ENCODE measurements around the genes NARF, FOXK2 and WDR45B.

DNA sequence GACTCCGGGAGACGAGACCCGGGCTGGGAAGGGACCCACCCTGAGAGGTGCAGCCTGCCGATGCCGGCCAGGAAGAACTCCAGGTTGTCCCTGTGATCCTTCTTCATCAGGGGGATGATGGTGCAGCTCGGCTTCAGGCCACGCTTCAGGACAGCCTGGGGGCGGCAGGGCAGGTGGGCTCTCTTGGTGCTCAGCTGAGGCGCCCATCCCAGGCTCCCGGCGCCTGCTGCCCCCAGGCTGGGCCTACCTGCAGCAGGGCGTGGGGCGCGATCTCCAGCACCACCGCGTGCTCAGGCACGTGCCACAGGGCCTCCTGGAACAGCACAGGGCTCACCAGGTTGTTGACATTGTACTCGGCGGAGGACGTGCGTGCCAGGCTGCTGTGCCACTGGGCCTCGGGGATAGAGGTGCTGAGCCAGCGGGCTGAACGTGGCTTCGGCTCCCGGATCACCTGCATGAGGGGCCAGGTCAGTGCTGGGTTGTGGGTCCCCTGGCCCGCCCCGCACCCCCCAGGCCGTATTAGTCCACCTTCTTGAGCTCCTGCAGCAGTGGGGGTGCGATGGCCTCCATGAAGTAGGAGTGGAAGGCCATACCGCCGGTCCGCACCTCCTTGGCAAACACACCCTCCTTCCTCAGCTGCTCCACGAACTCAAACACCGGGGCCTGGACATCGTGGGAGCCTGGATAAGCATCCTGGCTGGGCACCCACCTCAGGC lies 9.2 kb downstream of the FASN start:
- RRBS = 90% methylated on average over 7 of the region's 36 CpGs

DNA sequence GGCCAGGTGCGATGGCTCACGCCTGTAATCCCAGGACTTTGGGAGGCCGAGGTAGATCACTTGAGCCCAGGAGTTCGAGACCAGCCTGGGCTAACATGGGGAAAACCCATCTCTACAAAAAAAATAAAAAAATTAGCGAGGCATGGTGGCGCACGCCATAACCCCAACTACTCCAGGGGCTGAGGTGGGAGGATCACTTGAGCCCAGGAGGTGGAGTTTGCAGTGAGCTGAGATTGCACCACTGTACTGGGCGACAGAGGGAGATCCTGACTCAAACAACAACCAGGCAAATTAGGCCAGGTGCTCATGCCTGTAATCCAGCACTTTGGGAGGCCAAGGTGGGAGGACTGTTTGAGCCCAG lies 19.0 kb upstream of the FASN start:
- RRBS = no CpG with 5 or more reads among the region's 8 CpGs

- RRBS = no CpG with 5 or more reads among the region's 31 CpGs
These were observed 11.0 kb downstream of the CCDC57 start for GRCh38 chr17:82201522-82202206.

- RRBS = no CpG with 5 or more reads among the region's 20 CpGs
These were observed 3.6 kb upstream of the SLC16A3 start for GRCh38 chr17:82225160-82225727.

DNA sequence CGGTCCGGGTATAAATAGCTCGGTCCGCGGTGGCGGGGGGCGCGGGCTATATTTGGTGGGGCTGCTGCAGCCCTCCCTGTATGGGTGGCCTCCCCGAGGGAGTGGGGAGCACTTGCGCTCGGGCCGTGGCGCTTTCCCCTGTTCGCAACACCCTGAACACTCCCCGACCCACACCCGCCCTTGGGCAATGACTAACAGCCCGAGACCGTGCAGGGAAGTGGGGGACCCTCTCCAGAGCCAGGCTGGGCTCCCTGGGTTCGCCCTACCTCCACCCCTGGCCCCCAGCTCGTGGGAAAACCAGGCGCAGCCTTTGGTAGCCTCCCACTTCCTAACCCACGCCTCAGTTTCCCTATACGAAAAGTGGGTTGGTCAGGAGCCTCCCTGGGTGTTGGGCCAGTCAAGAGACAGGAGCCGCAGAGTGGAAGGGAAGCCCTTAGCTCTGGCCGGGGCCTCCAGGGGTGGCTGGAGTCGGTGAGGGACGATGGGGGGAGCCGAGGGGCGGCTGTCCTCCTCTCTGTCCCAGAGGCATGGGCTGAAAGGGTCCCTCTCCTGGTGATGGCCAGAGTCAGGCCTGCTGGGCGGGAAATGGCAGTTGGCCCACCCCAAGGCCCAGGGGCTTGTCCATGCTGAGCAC lies 706 bp downstream of the SLC16A3 start:
- RRBS = no CpG with 5 or more reads among the region's 30 CpGs

DNA sequence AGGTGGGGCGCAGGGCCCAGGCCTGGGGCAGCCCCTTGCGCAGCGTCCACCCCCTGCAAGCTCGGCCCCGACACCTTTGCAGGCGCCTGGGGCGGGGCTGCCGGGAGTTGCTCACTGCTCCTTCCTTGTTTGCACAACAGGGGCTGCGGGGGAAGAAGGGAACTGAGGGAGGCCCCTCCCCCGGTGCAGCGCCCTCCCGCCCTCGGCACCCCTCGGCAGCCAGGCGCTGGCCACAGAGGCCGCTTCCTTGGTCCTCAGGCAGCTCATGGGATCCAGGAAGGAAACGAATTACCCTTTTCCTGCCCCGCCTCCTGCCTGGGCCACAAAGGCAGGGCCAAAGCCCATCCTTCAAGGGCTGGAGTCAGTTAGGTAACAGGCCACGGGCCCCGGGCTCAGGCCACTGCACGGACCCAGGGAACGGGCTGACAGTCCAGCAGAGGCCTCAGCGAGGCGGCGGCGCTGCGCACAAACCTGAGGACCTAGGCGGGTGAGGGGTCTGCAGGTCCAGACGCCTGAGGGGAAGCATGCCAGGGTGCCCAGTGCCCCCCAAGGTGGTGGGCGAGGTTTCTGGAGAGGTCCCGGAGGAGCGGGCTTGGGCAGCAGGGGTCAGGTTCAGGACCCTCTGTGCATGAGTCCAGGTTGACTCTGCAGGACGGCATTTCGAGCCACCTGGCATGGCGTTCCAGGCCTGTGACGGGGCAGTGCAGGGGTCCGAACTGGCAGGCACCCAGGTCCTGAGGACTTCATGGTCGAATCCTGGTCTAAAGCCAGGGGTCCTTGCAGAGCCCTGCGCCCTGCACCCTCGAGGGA lies 3.2 kb downstream of the SLC16A3 start:
- RRBS = 3% methylated on average over 2 of the region's 40 CpGs

GRCh38 chr17:82237280-82237985 lies 8.6 kb downstream of the SLC16A3 start:
- RRBS = no CpG with 5 or more reads among the region's 68 CpGs

DNA sequence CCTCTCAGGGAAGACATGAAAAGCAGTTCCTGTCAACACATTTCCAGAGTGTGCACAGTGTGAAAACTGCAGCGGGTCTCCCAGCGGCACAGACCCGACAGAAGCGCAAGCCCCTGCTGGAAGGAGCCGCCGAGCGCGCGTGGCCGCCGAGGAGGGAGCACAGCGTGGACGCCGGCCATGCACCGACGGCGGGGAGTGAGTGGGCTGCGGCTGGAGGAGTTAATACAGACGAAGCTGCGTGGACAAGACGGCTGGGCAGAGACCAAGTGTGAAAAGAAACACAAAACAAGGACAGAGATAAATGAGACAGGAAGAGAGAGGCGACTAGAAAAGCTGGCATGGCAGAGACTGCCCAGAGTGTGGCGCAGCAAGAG lies 16.3 kb downstream of the SLC16A3 start:
- RRBS = no CpG with 5 or more reads among the region's 23 CpGs

- RRBS = no CpG with 5 or more reads among the region's 22 CpGs
These were observed 17.1 kb downstream of the CSNK1D start for GRCh38 chr17:82256048-82257226.

- RRBS = 10% methylated on average over 5 of the region's 13 CpGs
These were observed 16.6 kb downstream of the CD7 start for GRCh38 chr17:82300839-82301139.

DNA sequence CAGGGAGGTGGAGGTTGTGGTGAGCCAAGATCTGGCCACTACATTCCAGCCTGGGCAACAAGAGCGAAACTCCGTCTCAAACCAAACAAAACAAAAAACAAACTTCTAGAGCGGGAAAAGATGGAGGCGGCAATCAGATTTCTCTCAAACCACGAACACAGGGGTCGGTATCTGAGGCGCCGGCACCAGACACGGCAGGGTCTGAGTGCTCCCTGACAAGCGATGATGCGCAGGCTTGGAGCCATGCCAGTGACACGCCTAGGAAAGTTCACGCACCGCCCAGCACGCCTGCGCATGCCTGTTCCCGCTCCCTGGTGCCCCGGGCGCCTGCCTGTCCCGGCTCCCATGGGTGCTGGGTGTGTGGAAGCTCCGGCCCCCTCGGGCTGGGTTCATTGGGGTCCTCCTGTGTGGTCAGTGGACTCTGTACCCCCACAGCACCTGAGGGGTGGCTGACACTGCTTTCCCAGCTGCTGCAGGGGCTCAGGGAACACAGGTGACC lies 1.5 kb downstream of the SECTM1 start:
- RRBS = no CpG with 5 or more reads among the region's 22 CpGs

DNA sequence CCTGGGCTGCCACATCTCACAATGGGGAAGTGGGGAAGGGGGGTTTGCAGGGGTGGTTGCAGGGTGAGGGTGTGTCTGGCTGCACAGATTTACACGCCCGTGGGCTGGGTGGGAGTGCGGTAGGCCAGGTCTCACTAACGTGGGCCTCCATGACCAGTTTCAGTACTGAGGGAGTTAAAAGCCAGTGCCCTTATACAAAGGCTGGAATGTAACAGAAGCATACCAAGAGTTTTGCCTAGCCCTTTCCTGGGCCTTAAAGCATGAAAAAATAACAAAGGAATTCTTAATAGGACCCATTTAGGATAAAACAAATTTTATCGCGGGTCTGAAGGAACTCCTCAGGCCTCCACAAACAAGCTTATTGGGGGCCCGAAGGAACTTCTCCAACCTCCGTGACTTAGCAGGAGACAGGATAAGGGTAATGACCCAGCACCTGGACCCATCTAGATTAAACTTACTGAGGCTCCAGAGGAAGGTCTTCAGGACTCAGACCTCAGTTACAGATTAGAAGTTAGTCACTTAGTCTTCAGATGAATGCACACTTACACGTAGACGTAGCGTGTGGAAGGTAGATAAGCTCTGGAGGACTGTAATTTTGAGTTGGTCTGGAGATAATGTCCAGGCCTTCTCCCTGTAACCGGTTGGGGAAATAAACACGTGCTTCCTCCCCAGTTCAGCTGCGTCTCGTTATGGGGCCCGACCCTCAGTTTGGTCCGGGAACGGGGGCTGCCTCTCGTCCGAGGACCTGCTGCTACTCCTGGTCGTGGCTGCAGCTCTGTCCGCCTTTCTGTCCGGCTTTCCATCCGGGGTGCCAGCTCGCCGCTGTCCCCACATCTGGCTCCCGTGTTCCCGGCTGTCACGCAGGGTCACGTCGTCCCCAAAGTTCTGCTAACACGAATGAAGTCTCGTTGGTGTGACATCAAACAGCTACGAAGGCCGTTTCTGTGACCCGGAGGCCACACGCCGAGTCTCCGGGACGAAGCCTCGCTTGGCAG lies 11.6 kb upstream of the SECTM1 start:
- RRBS = 90% methylated on average over 23 of the region's 41 CpGs

DNA sequence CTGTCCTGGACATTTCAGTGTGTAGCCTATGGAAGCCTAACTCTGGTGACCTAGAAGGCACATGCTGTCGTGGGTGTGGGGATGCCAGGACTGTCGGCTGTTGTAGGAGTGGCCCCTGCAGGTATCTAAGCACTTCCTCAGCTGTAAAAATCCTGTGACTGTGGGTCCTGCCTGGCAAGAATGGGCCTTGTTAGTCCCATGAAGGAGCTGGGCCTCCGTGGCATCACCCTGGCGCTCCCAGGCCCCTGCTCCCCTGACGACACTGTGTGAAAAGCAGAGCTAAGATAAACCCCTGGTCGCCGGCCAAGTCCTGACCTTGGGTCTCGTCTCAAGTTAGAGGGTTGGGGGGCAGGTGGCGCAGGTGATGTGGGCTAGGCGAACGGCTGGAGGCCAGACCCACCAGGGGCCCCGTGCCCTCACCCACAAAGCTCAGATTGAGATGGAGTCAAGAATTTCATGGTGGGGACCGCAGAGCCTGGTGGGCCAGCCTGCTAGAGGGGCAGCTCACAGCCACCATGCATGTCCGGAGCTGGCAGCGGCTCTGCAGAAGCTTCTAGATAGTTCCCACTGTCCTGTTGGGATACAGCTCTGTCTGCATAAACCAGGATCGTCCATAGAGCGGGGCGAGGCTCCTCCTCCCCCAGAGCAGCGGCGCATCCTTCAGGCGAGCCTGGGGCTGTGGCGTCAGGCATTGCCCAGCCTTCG lies 12.1 kb downstream of the CYBC1 start:
- RRBS = no CpG with 5 or more reads among the region's 23 CpGs

DNA sequence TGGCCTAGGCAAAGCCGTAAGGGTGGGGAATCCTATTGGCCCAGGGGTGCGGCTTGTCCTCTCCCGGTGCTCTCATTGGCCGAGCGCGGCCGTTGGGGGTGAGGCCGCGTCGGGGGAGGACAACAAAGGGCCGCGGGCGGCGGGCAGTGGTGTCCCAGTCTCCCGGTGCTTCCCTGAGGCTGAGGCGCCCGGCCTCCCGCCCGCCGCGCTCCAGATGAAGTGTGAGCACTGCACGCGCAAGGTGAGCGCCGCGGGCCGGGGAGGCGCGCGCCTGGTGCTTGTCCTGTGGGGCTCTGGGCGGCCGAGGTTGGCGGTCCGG lies at the start of gene NARF:
NARF (plus strand) TSS at position 152 of the 319 bp plus-strand sequence.
- RRBS = under 1% methylated on average over 28 of the region's 34 CpGs

- RRBS = 1% methylated on average over 51 of the region's 135 CpGs
These were observed at the start of gene FOXK2 for GRCh38 chr17:82519621-82520422. TSS of gene FOXK2 (plus strand) at chr17:82519732.

- RRBS = no CpG with 5 or more reads among the region's 16 CpGs
These were observed 23.2 kb downstream of the FOXK2 start for GRCh38 chr17:82542377-82543408.

GRCh38 chr17:82601112-82601951 lies 46.9 kb downstream of the WDR45B start:
- RRBS = 97% methylated on average over 8 of the region's 52 CpGs

DNA sequence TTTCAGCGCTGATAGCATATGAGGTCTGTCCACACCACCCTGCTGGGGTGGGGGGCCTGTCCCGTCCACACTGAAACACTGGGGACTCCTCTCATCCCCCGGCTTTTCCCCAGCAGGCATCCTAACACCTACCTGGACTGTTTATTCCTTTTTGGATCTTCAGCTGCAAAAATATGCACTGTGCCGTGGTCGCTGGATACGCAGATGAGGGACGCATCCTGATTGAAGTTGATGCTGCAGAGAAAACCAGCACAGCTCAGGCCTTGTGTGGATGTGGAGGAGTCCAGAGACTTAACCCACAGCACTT lies 31.1 kb downstream of the WDR45B start:
- RRBS = no CpG with 5 or more reads among the region's 7 CpGs

GRCh38 chr17:82648186-82649055 lies at the start of gene WDR45B:
TSS of gene WDR45B (minus strand) at chr17:82648444.
- RRBS = under 1% methylated on average over 6 of the region's 109 CpGs

- RRBS = 0% methylated on average over 1 of the region's 34 CpGs
These were observed 1.1 kb downstream of the RAB40B start for GRCh38 chr17:82697298-82697828.